ENCODE measurements around a stretch of chr5.

DNA sequence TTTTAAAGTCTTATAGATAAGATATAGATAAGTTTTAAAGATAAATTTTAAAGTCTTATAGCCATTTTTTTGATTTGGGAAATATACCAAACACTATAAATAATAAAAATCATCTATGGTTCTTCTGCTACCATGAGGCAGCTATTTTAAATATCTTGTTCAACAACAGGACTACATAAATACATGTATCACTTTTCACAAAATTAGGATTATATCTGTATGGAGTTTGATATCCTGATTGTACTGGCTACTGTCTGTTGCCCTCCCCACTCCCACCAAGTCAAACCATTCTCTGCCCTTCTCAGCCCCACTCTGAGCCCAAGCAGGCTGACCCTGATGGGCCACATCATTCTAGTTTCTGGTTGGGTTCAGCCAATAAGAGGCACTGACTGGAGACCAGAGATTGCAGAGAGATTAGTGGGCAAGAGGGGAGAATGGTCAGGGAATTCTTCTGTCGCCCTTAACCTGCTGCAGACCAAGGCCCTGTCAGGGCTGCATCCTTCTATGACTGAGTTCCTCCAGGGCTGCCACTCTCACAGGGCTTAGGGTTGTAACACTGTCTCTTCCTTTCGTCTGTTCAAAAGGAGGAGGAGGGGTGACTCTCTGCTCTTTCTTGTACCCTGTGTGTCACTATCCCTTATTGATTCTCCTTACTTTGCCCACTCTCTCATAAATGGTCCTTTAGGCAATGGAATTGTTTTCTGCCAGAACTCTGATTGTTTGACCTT is 2.7 kb downstream of the HSPB3 start:
- PRO-cap, result no peak

- PRO-cap, result no peak
Measured at GRCh38 chr5:55146608-55146987, 13.4 kb upstream of the GPX8 start.

- PRO-cap, result no peak
Measured at GRCh38 chr5:55234153-55234726, 832 bp upstream of the CCNO start.

GRCh38 chr5:55438120-55438768 is 96.5 kb downstream of the PLPP1 start:
- PRO-cap, result unidirectional peak, minus-strand start at chr5:55438529

GRCh38 chr5:55473636-55474101 is 61.1 kb downstream of the PLPP1 start:
- PRO-cap, result no peak

DNA sequence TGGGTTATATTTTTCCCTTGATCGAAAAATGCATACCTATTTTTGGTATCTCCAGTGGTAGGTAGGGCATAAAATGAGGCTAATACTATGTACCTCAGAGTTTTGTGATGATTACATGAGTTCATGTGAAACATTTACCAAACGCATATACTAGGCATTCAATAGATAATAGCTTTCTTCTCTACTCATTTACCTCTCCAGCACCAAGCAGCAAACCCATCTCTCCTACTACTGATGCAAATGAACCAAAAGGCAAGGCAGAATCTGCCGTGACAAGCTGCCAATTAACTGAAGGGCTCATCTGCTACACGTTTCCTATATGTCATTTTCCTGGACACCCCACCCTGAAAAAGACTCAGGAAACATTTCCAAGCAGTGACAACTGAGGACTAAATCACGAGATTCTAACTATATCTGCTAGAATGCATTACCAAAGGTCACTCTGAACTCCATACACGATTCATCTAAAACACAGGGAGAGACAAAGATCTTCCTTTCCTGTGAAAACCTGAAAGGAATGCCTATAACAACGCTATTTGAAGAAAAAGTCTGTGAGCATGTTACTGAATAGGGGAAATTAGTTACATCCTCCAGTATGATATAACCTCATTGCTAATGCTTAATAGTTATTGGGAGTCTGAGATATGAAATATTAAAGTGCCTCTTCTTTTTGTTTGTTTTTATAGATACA is 12.9 kb downstream of the PLPP1 start:
- PRO-cap, result no peak

- PRO-cap, result no peak
Measured at GRCh38 chr5:55599273-55600145, 64.7 kb upstream of the PLPP1 start.

DNA sequence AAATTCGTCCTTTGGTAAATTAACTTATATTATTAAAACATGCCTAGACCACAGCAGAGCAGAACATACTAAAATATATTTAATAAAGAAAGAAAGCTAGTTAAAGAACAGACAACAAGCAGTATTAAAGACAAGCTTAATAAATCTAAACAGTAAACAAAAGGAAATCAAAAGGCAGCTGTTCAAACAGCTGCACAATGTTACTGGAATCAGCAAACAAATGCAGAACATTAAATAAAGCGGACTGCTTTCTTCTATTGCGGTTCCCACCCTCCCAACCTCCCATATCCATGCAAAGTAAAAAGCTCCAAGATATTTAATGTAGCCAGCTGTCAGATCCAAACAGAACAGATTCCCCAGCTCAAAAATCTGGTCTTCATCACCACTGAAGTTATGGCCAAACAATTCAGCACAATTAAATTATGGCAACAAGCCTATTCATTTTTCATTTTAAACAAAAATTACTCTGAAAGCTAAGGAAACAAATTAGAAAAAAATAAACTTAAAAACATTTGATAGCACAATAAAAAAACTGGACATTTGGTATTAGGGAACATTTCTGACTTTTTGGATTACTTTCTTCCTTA is 76.0 kb downstream of the SLC38A9 start:
- PRO-cap, result no peak

DNA sequence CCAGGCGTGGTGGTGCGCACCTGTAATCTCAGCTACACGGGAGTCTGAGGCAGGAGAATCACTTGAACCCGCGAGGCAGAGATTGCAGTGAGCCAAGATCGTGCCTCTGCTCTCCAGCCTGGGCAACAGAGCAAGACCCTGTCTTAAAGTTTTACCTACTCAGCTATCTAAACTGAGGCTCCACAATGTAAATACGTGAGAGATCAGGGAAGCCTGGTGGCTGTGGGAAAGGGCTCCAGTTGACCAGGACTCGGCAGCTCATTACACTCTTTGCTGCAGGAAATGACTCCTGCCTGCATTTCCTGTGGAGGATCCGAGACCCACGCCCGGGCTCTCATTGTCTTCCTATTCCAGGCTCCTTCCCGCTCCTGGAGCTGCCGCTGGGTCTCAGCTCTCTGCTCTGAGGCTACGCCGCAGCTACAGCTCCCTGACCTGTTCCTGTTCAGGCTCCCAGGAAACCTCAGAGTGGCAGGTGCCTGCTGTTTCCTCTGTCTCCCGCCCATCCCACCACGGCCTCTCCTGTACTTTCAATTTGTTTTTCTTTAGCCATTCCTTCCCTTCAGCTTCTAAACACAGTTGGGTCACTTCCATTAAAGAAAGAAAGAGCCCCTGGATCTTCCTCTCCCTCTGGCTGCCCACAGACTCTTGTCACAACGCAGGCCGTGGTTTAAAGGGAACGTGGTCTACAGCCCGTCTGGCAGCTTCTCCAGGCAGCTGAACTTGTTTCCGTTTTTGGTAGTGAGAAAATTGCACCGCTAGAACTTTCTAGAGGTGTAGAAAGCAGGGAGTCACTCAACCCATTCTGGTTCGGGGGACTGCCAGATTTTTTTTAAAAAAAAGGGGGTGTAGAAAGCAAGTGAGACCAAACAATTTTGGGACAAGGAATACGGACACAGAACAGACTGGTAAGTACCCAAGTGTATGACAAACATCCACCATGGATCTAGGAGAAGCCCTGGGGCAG is 71.5 kb downstream of the IL6ST start:
- PRO-cap, result bidirectional peak, plus-strand start at position 768 of the sequence, minus-strand start at position 707 of the sequence

- PRO-cap, result no peak
Measured at GRCh38 chr5:55931636-55932120, 63.1 kb downstream of the IL6ST start.

DNA sequence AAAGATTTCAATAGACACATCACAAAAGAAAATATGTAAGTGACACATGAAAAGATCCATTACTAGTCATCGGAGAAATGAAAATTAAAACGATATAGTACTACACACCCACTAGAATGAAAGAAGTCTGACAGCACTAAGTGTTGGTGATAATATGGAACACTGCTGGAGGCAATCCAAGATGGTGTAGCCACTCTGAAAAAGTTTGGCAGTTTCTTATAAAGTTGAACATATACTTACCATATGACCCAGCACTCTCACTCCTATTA is 48.7 kb downstream of the IL6ST start:
- PRO-cap, result no peak

- PRO-cap, result no peak
Measured at GRCh38 chr5:55968083-55968459, 26.7 kb downstream of the IL6ST start.

- PRO-cap, result no peak
Measured at GRCh38 chr5:56025264-56026020, 30.7 kb upstream of the IL6ST start.

- PRO-cap, result no peak
Measured at GRCh38 chr5:56029761-56030365, 35.1 kb upstream of the IL6ST start.

DNA sequence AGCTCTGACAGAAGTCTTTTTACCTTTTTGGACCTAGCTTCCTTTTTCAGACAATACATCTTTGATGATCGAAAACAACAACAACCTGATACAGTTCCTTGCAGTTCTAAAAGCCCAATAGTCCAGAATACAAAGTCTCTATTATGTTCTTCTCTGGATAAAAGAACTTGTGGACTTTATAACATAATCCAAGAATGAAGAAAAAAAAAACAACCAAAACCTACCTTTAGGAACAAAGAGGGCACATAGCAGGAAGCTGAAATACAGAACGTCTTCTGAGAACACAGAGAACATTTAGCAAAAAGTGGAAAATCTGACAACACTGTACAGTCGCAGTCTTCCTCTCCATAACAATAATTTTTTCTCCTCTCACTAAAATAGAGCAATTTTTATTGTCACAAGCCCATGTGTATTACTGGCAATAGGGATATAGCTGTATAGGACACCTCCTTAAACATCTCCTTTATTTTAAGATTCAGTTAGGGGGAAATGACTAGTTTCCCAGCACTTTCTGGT is 106.7 kb downstream of the ANKRD55 start:
- PRO-cap, result bidirectional peak, plus-strand start at position 297 of the sequence, minus-strand start at position 265 of the sequence

DNA sequence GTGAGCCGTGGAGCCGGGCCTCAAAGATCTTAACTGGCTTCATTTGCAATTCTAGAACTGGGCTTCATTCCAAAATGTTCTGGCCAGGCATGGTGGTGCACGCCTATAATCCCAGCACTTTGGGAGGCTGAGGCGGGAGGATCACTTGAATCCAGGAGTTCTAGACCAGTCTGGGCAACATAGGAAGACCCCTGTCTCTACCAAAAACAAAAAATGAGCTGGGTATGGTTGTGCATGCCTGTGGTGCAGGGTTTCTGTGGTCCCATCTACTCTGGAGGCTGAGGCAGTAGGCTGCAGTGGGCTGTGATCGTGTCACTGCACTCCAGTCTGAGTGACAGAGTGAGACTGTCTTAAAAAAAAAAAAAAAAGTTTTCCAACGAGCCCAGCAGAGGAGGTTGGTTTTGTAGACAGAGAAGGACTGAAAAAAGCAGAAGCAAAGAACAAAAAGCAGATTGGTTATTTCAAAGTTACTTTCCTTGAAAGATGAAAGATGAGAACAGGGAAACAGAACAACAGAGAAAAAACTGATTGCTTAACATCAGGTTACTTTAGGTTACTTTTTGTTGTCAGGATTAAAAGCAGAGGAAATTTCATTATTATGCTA is 78.2 kb downstream of the ANKRD55 start:
- PRO-cap, result bidirectional peak, plus-strand start at position 486 of the sequence, minus-strand start at position 420 of the sequence

- PRO-cap, result unidirectional peak, minus-strand start at chr5:56160918
Measured at GRCh38 chr5:56160624-56161089, 72.5 kb downstream of the ANKRD55 start.

DNA sequence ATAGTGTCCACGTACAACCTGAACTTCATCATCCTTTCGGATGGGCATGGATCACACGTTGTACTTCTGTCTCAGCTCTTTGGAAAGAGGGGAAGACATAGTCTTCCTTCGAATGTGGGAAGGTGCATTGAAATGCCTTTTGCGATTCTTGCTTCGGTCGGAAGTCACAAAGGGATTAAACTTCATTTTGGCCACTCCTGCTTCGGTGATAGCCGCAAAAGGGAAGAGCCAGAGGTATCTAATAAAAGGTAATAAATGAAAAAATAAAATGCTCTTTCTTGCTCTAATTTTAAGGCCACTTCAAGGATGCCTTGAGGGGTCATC is 271.7 kb upstream of the ANKRD55 start:
- PRO-cap, result no peak

DNA sequence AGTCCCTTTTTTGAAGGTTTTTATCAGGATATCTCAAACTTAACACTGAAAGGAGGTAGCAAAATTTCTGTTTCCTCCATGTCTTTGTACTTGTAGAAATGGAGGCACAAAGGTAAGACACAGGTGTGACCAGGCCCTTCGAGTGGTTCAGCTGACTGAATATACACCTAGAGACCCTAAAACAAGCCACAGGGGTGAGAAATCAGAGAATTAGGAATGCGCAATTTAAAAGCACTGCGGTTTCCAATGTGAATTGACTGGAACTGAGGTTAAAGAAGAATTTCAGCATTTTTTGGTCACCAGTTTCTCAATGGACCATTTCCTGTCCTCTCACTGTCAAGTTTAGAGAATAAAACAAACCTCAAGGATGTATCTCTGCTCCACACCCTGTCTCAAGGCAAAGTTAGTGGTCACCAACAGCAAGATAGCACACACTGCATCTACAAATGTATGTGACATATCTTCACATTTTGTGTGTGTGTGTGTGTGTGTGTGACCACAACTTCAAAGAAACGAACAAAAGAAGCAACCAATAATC is 143.8 kb upstream of the MAP3K1 start:
- PRO-cap, result no peak

DNA sequence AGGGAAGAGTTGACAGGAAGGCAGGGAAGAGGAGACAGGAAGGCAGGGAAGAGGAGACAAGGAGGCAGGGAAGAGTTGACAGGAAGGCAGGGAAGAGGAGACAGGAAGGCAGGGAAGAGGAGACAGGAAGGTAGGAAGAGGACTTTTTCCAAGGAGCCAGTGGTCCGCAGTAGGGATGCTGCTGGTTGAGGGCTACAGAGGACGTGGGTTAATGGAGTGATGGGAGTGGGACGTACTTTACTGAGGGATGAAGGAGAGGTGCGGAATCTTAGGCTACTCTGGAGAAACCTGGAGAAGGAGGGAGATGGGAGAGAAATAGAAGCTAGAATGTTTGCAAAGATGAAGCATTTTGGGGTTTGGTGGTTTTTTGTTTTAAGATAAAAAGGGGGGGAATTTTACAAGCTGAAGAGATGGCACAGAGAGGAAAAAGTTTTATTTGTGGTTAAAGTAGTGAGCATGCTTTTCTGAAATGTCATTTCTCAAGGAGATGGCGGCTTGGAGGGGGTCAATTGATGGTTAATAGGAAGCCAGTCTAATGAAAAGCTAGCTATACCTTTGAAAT is 20.1 kb downstream of the MAP3K1 start:
- PRO-cap, result no peak

Measured in bronchial lymph node (tissue), 1 donor.